Camera-type eye (tissue), 1 donor: ENCODE measurements around the genes ARVCF and DGCR6L.

DNA sequence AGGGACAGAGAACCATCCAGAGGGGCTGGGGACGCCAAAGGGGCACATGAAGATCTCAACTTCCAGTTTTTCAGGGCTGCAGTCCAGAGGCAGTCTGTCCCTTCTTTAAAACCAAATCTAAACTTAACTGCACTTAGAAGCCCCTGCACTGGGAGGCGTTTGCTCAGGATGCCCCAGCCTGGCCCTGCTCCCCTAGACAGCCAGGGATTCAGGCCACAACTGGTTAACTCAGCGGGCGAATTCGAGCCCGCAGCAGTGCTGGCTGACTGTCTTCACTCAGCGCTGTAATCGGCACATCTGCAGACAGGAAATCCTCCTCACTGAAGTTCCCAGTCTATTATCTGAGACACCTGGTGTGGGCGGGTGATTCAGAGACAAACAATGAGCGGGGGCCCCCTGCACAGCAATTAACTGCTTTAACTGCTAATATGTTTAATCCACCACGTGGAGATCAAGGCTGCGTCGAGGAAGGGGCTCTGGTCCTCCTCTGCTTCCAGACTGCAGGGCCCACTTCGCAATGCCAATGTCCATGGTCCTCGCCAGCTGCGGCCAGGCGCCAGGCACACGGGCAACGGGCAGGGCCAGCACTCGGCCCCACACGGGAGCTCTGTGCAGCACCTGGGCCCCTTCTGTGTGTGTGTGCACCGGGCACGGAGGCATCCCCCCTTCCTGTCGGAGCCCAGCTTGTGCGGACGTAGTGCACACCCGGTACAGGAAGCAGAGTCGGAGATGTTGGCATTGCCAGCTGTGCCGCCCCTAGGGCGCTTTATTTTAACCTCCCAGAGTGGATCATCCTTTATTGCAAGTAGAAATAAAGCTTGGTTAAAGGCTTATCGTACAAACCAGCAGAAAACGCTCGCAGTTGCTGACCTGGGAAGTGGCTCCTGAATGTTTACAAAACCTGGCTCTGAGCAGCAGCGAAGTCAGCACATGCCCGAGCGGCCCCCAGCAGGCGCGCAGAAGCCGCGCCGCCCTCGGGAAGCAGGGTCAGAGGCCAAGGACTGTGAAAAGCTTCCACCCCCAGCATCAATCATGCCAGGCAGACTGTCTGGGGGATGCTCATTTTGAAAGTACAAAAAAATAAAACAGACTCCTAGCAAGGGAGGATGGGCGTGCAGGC lies 37.1 kb upstream of the GNB1L start:
- RAMPAGE, long total RNA: no peak

GRCh38 chr22:19963002-19963876 lies 21.6 kb upstream of the TXNRD2 start:
- RAMPAGE, long total RNA: no peak

DNA sequence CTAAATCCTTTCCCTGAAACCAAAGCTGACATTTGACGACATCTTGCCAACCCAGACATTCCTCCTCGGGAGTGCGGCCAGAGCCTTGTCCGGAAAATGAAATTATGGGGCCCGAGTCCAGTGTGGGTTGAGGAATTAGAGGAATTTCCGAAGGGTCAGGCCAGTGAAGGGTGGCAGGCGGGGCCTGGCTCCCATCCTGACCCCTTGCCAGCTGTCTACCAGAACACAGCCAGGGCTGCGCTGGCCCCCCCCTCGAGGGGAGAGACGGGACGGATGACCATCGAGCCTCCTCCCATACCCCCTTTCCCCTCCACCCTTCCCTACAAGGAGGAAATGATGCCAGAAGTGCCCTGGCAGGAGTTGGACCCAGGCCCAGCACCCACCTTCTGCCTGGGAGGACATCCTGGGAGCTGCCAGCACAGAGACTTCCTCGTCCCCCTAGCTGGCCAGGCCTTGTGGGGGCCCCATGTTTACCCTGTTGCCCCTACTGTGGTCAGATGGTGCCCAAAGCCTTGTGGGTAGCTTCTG lies 21.0 kb downstream of the ARVCF start:
- RAMPAGE, long total RNA: no peak

DNA sequence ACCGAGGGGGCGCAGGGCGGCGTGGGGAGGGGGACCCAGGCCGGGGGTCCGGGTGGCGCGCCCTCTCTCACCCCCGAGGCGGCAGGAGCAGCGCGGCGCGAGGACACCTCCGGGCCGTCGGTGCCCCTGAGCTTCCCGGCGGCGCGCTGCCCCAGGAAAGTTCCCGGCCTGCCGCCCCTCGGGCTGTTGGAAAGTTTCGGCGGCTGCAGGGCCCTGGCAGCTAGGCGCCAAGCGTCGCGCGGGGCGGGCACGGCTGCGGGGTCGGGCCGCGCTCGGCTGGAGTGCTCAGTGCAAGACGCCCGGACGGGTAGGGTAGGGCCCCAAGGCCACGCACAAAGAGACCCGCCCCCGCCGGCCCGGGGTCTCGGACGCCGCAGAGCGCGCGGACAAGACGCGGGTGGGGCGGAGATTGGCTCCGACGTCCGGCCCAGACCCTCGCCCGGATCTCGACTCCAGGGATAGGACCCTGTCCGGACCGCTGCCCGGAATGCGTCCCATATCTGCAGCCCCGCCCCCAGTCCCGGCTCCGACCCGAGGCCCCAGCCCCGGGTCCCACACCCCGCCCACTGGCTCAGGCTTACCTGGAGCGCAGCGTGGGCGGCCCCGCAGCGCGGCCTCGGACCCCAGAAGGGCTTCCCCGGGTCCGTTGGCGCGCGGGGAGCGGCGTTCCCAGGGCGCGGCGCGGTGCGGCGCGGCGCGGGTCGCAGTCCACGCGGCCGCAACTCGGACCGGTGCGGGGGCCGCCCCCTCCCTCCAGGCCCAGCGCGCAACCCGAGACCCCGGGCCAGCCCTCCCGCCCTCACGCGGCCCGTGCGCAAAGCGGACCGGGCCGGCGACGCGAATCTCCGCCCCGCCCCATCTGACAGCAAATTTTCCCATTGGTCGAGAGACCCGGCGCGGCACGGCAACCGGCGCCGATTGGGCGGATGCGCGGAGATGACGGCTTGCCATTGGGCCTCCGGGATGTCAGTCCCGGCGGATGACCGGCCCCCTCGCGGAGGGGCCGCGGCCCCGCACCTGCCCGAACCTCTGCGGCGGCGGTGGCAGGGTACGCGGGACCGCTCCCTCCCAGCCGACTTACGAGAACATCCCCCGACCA lies at the start of gene ARVCF:
ARVCF (minus strand) TSS at position 816 of the 1,099 bp plus-strand sequence.
- RAMPAGE, long total RNA: no peak

DNA sequence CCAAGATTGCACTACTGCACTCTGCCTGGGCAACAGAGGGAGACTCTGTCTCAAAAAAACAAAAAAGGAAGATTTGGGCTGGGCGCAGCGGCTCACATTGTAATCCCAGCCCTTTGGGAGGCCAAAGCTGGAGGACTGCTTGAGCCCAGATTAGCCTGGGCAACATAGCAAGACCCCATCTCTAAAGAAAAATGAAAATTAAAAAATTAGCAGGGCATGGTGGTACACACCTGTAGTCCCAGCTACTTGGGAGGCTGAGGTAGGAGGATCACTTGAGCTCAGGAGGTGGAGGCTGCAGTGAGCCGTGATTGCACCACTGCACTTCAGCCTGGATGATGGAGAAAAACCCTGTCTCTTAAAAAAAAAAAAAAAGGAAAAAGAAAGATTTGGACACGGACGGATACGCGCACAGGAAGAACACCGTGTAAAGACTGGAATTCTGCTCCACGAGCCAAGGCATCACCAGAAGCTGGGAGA lies 12.6 kb upstream of the DGCR8 start:
- RAMPAGE, long total RNA: no peak

- RAMPAGE, long total RNA: no peak
These were observed 3.7 kb upstream of the ZDHHC8 start for GRCh38 chr22:20127674-20128613.

DNA sequence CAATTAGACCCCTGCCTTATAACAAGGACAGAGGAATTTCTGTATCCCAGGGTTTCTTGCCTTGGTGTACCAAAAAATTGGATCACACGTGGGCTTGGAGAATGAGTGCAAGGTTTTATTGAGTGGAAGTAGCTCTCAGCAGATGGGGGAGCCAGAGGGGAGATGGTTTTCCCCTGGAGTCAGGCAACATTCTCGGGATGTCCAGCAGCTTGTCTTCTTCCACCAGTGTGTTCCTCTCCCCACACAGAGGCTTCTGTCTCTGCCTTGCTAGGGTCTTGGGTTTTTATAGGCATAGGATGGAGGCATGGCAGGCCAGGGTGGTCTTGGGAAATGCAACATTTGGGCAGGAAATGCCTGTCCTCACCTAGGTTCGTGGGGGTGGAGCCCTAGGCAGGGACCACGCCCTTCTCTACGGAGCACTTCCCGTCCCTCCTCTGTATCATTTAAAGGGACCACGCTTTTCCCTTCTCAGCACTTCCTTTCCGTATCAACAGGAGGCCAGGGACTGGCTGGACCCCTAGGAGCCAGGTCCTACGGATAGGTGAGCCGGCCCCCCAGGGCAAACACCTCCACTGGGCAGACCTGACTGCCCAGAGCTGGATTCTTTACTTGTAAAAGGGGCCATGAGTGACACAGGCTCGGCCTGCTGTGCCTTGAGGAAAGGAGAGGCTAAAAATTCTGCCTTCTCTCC lies 55.2 kb upstream of the CCDC188 start:
- RAMPAGE, long total RNA: no peak

GRCh38 chr22:20319914-20320964 lies at the start of gene DGCR6L:
DGCR6L (minus strand) TSS chr22:20320060.
- RAMPAGE, long total RNA: no peak

DNA sequence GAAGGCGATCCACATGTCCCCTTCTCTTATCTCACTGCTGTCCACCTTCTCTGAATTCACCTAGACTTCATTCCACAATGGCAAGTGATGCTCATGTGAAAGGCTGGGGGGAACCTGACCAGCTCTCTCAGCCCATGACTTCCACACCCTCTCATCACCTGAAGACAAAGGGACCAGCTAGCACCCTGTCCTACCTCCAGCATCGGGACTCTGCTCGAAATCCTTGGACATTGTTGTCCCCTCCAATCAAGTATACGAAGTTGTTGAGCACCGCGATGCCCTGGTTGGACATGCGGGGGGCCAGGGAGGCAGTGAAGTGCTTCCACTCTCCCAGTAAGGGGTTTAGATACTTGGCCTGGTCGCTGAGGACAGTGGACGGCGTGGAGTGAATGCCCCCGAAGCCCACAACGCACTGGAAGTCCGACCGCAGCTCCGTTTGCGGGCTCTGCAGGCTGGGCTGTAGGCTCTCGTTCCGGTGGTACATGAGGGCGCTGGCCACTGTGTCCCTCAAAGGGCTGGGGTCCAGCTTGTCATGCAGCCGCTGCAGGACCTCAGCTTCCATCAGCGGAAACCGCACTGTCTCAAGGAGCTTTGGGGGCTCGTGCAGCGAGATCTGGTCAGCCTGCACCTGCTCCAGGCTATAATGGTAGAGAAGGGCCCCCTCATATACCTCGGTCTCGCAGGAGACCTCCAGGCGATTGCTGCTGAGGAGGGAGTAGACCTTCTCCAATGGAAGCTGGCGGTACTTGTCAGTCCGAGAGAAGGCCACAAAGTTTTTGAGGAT lies 27.2 kb upstream of the SCARF2 start:
- RAMPAGE, long total RNA: no peak

- RAMPAGE, long total RNA: no peak
These were observed 577 bp downstream of the MED15 start for GRCh38 chr22:20507792-20508581.

GRCh38 chr22:20531304-20532351 lies 24.2 kb downstream of the MED15 start:
- RAMPAGE, long total RNA: no peak

DNA sequence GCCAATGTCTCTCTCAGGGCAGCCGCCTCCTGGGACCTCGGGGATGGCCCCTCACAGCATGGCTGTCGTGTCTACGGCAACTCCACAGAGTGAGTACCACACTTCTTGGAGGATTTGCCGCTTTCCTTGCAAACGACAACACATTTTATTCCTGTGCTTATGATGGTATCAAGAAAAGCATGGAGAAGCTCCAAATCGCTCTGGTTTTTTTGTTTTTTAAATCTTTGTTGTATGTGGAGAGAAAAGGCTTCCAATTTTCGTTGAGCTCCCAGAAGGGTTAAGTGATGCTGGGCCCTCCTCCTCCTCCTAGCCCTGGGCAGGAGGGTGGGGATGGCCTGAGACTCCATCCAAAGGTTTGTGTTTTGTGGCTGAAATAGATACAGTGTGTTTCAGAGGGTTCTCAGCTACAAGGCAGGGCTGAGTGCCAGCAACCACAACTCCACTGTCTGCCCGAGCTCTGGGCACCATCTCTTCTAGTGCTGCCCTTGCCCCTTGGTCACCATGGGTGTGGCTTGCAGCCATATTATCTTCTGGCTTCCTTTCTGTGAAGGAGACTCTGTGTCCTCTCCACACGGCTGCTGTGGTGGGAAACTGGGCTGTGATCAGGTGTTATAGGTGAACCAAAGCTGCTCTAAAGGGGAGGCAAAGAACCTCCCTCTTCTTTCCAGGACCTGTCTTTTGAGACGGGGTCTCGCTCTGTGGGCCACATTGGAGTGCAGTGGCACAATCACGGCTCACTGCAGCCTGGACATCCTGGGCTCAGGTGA lies 47.8 kb downstream of the MED15 start:
- RAMPAGE, long total RNA: no peak

GRCh38 chr22:20634107-20634544 lies 126.7 kb downstream of the MED15 start:
- RAMPAGE, long total RNA: no peak

DNA sequence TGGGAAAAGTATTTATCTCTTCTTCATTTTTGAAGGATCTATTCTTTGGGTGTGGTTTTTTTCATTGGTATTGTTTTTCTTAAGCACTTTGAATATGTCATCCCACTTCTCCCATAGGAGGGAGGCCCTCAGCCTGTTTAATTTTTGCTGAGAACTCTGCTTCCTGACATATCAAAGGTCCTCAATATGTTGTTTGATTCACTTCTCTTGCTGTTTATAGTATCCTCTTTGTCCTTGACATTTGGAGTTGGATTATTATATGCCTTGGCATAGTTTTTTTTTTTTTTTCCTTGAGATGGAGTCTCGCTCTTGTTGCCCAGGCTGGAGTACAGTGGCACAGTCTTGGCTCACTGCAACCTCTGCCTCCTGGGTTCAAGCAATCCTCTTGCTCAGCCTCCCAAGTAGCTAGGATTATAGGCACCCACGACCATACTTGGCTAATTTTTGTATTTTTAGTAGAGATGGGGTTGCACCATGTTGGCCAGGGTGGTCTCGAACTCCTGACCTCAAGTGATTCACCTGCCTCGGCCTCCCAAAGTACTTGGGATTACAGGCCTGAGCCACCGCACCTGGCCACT lies 111.3 kb upstream of the SERPIND1 start:
- RAMPAGE, long total RNA: no peak

DNA sequence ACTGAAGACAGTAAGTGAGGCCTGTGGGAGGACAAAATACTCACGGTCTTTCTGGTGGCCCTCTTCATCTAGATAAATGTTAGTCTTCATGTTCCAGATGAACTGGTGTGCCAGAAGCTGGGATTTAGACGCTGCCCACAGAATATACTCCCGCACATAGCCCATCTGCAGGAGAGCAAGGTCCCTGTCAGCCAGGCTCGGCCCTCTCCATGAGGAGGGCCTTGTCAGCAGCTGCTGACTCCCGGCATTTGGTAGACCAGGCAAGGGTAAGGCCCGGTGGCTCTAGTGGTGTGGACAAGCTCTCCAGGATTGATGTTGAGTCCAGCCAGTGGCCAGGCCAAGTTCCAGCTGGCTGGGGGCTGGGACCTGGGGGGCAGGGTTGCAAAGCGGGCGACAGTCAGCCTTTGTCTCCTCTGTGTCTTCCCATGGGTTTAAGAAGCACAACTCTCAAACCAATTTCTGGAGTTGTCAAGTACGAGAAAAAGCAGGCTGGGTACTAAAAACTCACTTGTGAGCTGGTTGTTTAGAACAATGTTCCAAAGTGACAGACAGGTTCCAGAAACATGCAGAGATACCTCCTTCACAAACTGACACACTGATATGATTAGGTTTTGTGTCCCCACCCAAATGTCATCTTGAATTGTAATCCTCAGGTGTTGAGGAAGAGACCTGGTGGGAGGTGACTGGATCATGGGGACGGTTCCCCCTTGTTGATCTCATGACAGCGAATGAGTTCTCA lies 52.5 kb upstream of the SERPIND1 start:
- RAMPAGE, long total RNA: no peak

- RAMPAGE, long total RNA: no peak
These were observed 9.1 kb upstream of the SERPIND1 start for GRCh38 chr22:20764550-20765485.

- RAMPAGE, long total RNA: no peak
These were observed 12.7 kb downstream of the SERPIND1 start for GRCh38 chr22:20786399-20787172.

DNA sequence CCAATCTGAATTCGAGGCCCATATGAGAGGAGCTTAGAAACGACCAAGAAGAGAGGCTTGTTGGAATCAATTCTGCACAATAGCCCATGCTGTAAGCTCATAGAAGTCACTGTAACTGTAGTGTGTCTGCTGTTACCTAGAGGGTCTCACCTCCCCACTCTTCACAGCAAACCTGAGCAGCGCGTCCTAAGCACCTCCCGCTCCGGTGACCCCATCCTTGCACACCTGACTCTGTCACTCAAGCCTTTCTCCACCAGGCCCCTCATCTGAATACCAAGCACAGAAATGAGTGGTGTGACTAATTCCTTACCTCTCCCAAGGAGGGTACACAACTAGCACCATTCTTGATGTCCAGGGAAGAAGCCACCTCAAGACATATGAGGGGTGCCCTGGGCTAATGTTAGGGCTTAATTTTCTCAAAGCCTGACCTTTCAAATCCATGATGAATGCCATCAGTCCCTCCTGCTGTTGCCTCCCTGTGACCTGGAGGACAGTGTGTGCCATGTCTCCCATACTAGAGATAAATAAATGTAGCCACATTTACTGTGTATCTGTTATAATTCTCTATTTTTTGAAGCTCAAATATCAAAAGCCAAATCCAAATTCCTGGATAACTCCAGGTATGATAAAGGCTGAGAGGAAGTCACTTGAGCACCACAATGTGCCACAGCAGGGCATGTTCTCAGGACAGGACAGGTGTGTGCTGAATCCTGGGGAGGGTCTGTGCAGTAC lies 13.4 kb downstream of the SERPIND1 start:
- RAMPAGE, long total RNA: no peak

DNA sequence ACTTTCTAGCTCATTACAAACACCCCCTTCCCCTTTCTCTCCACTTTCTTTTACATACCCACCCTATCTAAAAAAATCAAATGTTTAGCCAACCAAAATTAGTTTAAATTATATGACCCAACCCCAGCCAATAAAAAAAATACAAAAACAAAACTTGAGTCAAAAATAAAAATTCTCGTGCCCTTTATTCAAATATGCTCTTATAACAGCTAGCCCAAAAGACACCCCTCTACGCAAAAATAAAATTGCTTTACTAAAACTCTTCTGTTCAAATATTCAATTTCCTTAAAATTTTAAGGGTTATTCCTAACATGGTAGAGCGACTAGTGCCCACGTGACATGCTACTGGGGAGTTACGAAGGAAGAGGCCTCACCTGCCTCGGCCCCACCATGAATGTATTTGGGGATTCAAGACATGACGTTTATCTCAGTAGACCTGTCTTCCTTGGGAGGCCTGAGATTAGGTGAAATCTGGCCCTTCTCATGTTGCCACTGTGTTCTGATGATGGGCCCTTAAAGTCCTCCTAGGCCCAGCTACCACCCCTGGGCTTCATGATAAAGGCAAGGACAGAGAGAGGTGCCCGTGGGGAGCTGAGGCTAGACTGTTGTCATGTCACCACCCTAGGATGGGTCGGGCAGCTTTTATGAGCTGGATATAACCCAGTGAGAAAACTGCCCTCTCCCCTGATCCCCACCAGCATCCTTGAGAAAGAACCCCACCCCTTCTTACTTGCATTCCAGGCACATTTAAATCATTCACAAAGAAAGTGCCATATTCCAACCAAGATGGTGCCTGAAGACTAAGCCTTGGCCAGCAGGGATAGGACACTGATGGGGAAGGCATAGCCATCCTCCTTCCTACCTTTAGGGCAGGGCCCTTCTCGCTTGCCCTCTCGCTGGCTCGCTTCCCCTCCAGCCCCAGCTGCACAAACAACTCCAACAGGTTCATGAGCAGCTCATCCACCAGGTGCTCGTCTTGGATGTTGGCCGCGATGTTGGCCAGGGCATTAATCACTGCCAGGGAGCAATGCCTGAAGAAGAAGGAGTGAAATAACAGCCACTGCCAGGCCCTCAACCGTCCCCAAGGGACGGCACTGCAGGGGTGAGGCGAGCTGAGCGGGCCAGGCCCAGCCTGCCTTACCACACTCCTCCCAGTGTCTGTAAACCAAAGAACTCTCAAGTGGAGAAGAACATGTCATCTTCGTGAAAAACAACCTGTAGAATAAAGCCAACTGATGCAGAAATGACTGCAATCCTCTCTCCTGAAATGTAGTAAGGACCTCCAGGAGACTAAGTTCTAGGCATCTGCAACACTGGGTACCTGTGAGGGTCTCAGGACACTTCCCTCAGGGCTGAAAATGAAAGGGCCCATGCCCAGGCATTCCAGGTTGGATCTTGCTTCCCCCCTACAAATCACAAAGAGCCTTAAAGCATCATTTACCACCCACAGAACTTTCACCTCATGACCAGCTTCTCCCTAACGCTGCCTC lies 21.9 kb downstream of the SERPIND1 start:
- RAMPAGE, long total RNA: no peak

- RAMPAGE, long total RNA: no peak
These were observed 12.6 kb upstream of the CRKL start for GRCh38 chr22:20904650-20905056.